Suprapubic skin (tissue), 4 donors: ENCODE measurements around the gene CPNE8.

DNA sequence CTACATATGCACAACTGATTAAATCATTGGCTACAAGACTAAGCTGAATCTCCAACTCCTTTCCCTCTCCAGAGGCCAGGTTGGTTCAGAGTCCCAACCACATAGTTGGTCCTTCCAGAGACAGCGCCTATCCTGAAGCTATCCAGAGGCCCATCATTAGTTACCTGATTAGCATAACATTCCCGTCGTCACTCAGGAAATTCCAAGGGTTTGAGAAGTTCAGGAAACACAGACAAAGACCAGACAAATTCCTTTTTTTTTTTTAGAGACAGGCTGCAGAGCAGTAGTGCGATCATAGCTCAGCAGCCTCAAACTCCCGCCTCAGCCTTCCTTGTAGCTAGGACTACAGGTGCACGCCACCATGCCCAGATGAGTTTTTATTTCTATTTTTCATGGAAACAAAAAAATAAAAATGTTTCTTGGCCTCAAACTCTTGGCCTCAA lies 84.0 kb downstream of the DENND5B start:
- PRO-cap: no peak
- RAMPAGE, long total RNA, 4 experiments: no peak in any of the 4 experiments

DNA sequence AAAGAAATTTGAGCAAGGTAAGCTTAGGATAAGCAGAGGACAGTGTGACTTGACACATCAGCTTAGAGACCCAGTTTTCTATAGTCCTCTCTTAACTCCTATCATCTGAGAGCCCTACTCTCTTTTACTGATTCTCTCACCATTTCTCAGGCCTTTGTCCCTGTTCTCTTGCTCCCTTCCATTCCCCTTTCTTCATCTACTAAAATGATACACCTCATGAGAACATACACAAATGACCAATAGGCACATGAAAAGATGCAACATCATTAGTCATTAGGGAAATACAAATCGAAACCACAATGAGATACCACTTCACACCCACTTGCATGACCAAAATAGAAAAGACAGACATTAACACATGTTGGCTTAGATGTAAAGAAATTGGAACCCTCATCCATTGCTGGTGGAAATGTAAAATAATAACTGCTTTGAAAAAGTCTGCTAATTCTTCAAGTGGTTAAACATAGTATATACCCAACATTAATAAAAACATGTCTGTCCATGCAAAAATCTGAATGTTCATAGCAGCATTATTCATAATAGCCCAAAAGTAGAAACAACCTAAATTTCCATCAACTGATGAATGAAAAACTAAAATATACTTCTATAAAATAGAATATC lies 66.1 kb downstream of the DENND5B start:
- PRO-cap: no peak
- RAMPAGE, long total RNA, 4 experiments: no peak in any of the 4 experiments

DNA sequence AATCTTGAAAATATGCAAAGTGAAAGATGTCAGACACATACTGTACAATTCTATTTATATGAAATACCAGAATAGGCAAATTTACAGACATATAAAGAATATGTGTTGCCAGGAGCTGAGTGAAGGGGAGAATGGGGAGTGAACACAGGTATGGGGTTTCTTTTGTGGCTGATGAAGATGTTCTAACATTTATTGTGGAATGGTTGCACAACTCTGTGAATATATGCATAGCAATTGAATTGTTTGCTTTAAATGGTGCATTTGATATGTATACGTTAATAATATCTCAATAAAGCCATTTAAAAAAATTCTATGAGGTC lies 65.6 kb downstream of the DENND5B start:
- PRO-cap: no peak
- RAMPAGE, long total RNA, 4 experiments: no peak in any of the 4 experiments

GRCh38 chr12:31742931-31743388 lies 14.1 kb upstream of the AMN1 start:
- PRO-cap: no peak
- RAMPAGE, long total RNA, 4 experiments: no peak in any of the 4 experiments

DNA sequence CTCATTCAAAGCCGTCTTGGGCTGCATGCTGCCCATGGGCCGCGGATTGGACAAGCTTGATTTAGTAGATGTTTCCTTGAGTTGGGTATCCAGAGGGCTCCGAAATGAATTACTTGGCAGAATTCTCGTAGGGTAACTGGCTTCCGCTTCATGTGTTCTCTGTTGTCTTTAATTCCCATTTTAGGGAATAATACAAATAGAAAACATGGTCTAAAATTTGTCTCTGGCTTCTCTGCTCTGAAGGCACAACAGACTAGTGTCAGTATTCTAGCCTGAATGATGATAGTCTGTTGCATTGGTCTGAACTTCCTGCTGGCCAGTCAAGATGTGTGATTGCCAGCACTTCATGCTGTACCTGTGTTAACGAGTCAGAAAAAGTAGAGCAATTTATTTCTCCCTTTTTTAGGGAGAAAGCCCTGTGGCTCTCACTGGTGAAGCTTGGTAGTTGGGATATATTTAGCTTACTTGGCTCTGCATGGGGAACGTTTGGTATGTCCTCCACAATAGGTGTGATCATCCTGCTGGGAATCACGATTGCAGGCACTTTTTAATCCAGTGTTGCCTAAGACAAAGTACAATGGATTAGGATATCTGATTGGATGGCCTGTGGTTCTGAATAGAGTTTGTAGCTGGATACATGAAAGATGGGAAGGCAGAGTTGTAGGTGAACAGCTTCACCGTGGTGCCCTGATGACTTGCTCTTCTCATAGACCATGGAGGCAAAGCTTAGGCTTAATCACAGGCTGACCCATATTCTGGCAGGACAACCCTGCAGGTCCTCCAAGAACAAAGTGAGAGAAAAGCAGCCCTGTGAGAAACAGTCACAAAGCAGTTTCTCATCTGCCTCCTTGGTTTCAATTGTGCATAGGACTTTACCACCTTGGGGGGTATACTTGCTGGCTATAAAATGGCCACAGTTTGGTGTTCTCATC lies 7.3 kb downstream of the RESF1 start:
- PRO-cap: no peak
- RAMPAGE, long total RNA, 4 experiments: no peak in any of the 4 experiments

DNA sequence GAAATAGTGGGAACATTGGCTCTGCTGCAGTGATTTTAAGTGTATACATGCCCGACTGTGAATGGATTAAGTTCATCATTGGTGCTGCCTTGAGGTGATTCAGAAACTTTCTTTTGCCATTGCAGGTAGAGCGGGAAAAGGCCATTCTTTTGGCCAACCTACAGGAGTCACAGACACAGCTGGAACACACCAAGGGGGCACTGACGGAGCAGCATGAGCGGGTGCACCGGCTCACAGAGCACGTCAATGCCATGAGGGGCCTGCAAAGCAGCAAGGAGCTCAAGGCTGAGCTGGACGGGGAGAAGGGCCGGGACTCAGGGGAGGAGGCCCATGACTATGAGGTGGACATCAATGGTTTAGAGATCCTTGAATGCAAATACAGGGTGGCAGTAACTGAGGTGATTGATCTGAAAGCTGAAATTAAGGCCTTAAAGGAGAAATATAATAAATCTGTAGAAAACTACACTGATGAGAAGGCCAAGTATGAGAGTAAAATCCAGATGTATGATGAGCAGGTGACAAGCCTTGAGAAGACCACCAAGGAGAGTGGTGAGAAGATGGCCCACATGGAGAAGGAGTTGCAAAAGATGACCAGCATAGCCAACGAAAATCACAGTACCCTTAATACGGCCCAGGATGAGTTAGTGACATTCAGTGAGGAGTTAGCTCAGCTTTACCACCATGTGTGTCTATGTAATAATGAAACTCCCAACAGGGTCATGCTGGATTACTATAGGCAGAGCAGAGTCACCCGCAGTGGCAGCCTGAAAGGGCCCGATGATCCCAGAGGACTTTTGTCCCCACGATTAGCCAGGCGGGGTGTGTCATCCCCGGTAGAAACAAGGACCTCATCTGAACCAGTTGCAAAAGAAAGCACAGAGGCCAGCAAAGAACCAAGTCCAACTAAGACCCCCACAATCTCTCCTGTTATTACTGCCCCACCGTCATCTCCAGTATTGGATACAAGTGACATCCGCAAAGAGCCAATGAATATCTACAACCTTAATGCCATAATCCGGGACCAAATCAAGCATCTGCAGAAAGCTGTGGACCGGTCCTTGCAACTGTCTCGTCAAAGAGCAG lies 71.7 kb upstream of the FGD4 start:
- PRO-cap: no peak
- RAMPAGE, long total RNA, 4 experiments: no peak in any of the 4 experiments

GRCh38 chr12:32483379-32483961 lies 84.1 kb downstream of the FGD4 start:
- PRO-cap: no peak
- RAMPAGE, long total RNA, 4 experiments: no peak in any of the 4 experiments

- PRO-cap: no peak
- RAMPAGE, long total RNA, 4 experiments: start-site peak on the plus strand in 1 of 4 experiments, at chr12:32513373-32513482 at its widest, 15 reads per replicate
Measured at GRCh38 chr12:32512850-32513708, 113.7 kb downstream of the FGD4 start.

- PRO-cap: no peak
- RAMPAGE, long total RNA, 4 experiments: no peak in any of the 4 experiments
Measured at GRCh38 chr12:32532462-32532815, 133.1 kb downstream of the FGD4 start.

DNA sequence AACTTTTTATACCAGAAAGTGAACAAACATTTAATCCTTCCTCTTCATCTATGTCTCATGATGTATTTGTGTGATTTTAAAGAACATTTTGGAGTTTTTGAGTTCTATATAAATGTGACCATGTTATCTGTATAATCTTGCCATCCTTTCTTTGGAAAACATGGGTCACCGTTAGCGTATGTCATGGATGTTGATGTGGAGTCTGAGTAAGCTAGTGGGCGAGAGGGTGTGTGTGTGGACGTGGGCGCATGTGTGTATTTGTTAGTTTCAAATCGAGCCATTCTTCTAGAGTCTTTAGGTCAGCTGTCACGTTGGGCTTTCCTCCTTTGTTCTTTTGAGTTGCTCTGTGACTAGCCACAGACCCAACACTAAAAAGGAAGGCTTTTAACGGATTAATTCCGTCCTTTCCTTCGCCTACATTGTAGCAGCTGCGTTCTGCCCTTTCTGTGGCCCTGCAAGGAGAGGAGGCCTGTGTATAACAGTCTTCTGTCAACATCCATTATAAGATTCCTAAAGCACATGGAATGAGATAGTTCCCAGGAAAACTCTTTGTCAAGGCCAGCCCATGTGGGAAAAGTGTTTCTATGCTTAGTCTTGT lies 117.2 kb upstream of the DNM1L start:
- PRO-cap: no peak
- RAMPAGE, long total RNA, 4 experiments: no peak in any of the 4 experiments

- PRO-cap: no peak
- RAMPAGE, long total RNA, 4 experiments: no peak in any of the 4 experiments
Measured at GRCh38 chr12:33438706-33439394, 769 bp downstream of the SYT10 start.

- PRO-cap: no peak
- RAMPAGE, long total RNA, 4 experiments: no peak in any of the 4 experiments
Measured at GRCh38 chr12:38138247-38139368, 178.0 kb upstream of the ALG10B start.

- PRO-cap: no peak
- RAMPAGE, long total RNA, 4 experiments: no peak in any of the 4 experiments
Measured at GRCh38 chr12:38384780-38385610, 68.4 kb downstream of the ALG10B start.

- PRO-cap: no peak
- RAMPAGE, long total RNA, 4 experiments: no peak in any of the 4 experiments
Measured at GRCh38 chr12:38881817-38882052, 23.7 kb downstream of the CPNE8 start.

DNA sequence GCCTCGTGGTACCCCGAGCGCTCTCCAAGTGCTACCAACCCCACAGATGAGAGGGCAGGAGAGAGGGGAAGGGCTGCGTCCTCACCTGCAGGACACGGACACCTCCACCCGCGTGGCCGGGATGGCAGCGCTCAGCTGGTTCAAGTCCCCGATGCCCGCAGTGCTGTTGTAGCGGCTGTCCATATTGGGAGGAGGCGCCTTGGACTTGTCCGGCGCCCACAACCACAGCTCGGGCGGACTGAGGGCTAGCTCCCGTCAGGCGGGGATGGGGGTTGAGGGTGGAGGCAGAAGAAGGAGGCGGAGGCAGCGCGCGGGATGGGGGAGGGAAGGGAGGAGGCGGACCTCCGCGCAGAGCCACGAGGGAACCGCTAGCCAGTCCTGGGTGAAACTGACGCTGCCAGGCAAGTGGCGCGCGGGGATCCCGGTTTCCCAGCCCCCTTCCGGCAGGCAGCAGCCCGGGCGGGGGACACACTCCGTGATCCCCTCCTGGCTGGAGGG lies at the start of gene CPNE8:
CPNE8 (minus strand) TSS at position 240 of the 498 bp plus-strand sequence.
- PRO-cap: unidirectional peak, plus-strand start at position 57 of the sequence; bidirectional peak, plus-strand start at position 375 of the sequence, minus-strand start at position 240 of the sequence
- RAMPAGE, long total RNA, 4 experiments: start-site peak on the plus strand in 1 of 4 experiments, centred at position 430 of the sequence, 11 reads per replicate; start-site peak on the minus strand in 2 of 4 experiments, centred at positions 157 to 253 of the sequence, 30 to 202 reads per replicate

- PRO-cap: bidirectional peak, plus-strand start at chr12:38906915, minus-strand start at chr12:38906765
- RAMPAGE, long total RNA, 4 experiments: start-site peak on the minus strand in 1 of 4 experiments, at chr12:38906715-38906833 at its widest, 13 reads per replicate
Measured at GRCh38 chr12:38906434-38907273, 1.3 kb upstream of the CPNE8 start.

DNA sequence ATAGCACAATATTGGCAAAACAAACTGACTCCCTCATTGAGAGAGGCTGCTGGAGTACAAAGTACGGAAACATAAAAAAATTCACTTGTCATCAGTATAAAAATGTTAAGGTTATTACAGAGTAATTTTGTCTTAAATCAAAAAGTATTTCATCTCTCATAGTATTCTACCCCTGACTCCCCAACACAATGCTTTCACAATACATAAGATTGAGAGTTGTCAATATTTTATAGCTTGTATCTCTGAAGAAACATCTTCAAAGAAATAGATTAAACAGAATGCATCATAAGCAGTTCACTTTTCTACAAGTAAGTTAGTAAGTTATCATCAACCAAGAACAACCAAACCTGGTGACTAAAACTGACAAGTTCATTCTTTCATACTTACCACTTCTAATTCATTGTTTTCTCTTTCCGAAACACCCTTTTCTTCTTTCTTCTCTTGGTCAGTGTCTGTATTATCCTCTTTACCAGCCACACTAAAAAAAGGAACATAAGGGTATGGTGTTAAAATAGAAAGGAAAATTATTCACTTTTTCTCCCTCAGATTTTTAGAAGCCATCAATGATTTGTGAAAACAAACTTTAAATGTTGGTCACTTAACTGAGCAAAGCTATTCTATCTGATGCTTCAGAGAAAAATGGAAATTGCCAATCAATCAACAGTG lies 101.1 kb downstream of the KIF21A start:
- PRO-cap: no peak
- RAMPAGE, long total RNA, 4 experiments: no peak in any of the 4 experiments

DNA sequence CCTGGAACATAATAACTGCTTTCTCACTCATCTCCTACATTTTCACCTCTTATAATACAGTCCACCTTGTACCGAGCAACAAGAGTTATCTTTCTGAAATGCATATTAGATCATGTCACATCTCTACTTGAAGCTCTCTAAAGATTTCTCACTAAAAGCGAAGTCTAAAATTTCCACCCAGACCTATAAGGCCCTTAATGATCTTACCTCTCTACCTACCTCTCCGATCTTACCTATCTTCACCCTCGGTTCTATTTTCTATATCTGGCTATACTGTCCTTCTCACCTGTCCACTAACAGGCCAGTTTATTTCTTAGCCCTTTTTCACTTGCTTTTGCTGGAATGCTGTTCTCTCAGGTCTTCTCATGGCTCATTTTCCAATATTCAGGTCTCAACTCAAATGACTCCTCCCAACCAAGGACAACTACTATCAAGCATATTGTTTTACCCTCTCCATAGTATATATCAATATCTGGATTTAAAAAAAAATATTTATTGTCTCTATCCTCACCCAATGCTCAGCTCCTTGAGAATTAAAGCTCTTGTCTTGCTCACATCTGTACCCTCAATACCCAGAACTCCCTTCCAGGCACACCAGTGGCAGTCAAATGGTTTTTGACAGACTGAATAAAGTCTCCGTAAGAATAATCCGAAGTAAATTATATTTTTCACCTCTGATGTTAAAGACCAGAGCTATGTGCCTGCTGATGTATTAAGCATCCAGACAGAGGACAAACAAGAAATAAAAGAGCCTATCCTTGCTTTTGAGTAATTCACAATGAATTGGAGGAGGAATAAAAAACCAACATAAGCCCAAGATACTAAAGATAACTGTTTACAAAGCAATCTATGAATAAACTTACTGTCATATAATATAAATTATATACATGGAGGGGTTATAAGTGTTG lies 17.9 kb downstream of the KIF21A start:
- PRO-cap: no peak
- RAMPAGE, long total RNA, 4 experiments: start-site peak on the minus strand in 2 of 4 experiments, centred at positions 442 to 590 of the sequence, 11 to 25 reads per replicate

DNA sequence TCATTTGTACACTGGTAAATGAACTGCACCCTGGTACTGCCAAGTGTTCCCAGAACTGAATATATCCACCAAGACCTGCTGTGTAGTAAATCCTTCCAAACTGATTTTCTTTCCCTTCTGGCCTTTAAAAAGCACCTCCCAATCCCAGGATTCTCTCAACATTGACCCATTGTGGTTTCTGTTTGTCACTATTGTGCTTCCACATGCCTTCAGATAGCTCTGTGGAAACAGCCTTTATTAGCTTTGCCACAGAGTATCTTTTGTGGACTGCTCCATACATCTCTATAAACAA lies 954 bp upstream of the KIF21A start:
- PRO-cap: no peak
- RAMPAGE, long total RNA, 4 experiments: no peak in any of the 4 experiments

- PRO-cap: no peak
- RAMPAGE, long total RNA, 4 experiments: no peak in any of the 4 experiments
Measured at GRCh38 chr12:39912382-39913126, 193.3 kb downstream of the SLC2A13 start.